ENCODE measurements around the genes GATC and UNC119B.

- PRO-cap = no peak
- RAMPAGE, long total RNA, 5 experiments = no peak in any of the 5 experiments
- RRBS = no CpG with 5 or more reads among the region's 7 CpGs
These were observed 61.9 kb downstream of the PRKAB1 start for GRCh38 chr12:119729814-119730194.

DNA sequence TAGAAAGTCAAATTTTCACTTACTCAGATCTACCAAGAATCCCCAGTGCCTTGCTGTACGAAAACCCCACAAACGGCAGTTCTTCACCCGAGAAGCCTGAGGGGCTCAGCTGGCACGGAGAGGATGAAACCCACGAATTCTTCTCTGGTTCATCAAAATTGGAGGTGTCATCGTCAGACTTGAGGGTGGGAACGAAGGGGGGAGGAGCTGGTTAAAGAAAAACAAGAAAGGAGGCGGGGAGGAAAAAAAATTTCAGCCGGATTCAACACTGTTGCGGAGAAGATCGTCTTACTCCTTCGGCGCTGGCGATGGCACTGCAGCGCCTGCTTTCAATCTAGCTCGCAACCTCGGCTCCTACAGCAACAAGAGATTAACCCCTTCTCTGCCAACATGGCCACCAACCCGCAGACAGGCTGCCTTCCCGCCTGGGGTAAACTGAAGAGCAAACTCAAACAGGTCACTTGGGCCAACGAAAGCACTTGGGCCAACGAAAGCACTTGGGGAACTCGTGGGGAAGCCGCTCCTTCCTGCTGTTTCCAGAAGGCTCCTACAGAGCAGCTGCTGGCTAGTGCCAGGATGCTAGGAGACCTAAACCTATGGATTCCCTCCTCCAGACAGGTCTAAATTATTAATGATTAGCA is 73.8 kb downstream of the CIT start:
- PRO-cap = no peak
- RAMPAGE, long total RNA, 5 experiments = no peak in any of the 5 experiments
- RRBS = no CpG with 5 or more reads among the region's 23 CpGs

DNA sequence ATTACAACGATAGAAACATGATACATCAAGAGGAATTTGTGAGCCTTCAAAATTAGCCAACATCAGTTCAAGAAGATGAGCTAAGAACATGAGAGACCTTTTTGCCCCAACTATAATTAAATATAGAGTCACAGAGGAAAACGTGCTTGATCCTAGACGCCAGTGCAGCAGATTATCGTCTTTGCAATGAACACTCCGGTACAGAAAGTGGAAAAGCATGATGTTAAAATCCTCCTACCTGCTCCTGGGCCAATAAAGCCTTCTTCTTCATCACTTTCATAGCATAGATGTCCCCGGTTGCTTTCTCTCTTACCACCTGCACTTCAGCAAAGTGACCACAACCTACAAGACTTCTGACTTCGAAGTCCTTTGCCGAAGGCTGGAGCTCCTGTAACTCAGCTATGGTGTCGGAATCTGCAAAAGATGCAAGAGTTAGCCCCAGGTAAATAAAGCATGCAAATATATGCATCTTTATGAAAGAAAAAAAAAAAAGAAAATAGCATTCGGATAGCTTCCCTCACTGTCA is 19.8 kb downstream of the CIT start:
- PRO-cap = no peak
- RAMPAGE, long total RNA, 5 experiments = start-site peak on the minus strand in 1 of 5 experiments, centred at position 457 of the sequence, 8 reads per replicate
- RRBS = 97% methylated on average over 2 of the region's 10 CpGs

- PRO-cap = no peak
- RAMPAGE, long total RNA, 5 experiments = no peak in any of the 5 experiments
- RRBS = no CpG with 5 or more reads among the region's 17 CpGs
These were observed 27.8 kb upstream of the RAB35 start for GRCh38 chr12:120144095-120144958.

GRCh38 chr12:120241287-120241975 is 24.1 kb downstream of the PXN start:
- PRO-cap = unidirectional peak, plus-strand start at chr12:120241702
- RAMPAGE, long total RNA, 5 experiments = no peak in any of the 5 experiments
- RRBS = no CpG with 5 or more reads among the region's 12 CpGs

DNA sequence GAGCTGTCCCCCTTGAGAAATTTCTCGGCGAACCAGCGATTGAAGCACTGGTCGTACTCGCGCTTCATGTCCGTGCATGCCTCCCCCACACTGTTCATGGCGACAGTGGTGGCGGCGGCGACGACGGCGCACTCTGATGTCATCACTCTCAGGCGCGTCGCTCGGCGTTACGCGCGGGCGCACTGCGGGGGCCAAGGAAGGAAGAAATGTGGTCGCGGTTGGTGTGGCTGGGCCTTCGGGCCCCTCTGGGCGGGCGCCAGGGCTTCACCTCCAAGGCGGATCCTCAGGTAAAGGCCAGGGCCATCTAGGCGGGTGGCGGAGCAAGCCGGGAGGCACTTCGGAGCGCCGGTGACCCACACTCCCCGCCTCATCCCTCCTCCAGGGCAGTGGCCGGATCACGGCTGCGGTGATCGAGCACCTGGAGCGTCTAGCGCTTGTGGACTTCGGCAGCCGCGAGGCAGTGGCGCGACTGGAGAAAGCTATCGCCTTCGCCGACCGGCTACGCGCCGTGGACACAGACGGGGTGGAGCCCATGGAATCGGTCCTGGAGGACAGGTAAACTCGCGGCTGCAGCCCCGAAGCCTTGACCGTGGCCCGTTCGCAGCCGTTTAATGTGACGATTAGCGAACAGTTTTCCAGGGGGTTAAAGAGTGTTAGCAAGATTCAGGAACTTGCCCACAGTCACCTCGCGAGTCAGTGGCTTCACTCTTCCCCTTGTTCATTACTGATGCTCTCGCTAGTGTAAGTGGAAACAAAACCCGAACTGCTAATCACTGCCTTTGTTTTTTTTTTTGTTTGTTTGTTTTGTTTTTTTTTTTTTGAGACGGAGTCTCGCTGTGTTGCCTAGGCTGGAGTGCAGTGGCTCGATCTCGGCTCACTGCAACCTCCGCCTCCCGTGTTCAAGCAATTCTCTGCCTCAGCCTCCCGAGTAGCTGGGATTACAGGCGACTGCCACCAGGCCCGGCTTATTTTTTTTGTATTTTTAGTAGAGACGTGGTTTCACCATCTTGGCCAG is at the start of gene GATC:
Gene GATC, plus strand, starts transcription at position 170 of the 1,015 bp plus-strand sequence.
- PRO-cap = bidirectional peak, plus-strand start at position 185 of the sequence, minus-strand start at position 98 of the sequence; unidirectional peak, minus-strand start at position 432 of the sequence
- RAMPAGE, long total RNA, 5 experiments = start-site peak on the plus strand in 3 of 5 experiments, centred at positions 176 to 191 of the sequence, 73 to 311 reads per replicate; start-site peak on the minus strand in 5 of 5 experiments, centred at positions 98 to 117 of the sequence, 53 to 412 reads per replicate
- RRBS = under 1% methylated on average over 13 of the region's 80 CpGs

GRCh38 chr12:120452947-120453482 is 6.8 kb downstream of the GATC start:
- PRO-cap = no peak
- RAMPAGE, long total RNA, 5 experiments = no peak in any of the 5 experiments
- RRBS = no CpG with 5 or more reads among the region's 3 CpGs

DNA sequence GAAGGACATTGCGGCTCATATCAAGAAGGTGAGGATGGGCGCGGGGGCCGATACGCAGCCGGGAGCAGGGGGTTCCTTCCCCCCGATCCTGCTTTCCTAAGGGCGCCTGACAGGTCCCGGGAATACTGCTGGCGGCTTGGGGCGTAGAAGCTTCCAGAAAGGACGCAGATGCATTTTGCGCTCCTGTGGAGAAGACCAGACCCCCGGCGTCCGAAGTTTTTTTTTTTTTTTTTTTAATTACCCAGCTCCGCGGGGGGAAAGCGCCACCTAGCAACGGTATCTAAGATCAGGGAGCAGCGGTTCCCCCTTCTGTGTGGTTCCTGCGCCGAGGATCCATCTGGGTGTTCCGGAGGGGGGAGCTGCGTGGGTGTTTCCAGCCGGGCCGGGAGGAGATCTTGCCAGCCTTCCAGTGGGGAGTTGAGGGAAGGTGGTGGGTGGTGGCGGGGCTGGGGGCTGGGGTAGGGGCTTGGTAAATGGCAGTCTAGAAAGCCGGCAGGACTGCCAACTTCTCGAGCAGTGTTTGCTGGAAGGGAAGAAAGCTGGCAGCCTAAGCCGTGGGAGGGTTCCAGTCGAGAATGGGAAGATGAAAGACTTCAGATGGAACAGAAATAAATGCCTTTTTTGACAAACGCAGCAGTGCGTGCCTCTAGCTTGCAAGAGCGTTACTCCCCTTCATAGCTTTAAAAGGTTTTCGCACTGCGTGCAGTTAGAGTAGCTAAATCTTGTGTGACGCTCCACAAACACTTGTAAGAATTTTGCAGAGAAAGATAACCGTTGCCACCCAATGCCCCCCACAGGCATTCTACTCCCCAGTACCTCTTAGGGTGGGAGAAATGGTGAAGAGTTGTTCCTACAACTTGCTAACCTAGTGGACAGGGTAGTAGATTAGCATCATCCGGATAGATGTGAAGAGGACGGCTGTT is 874 bp downstream of the DYNLL1 start:
- PRO-cap = bidirectional peak, plus-strand start at position 416 of the sequence, minus-strand start at position 339 of the sequence
- RAMPAGE, long total RNA, 5 experiments = no peak in any of the 5 experiments
- RRBS = 1% methylated on average over 10 of the region's 41 CpGs

GRCh38 chr12:120535145-120535614 is 1.0 kb downstream of the RNF10 start:
- PRO-cap = no peak
- RAMPAGE, long total RNA, 5 experiments = no peak in any of the 5 experiments
- RRBS = no CpG with 5 or more reads among the region's 7 CpGs

GRCh38 chr12:120570646-120571699 is 10.2 kb downstream of the POP5 start:
- PRO-cap = no peak
- RAMPAGE, long total RNA, 5 experiments = start-site peak on the plus strand in 2 of 5 experiments, at chr12:120570812-120571810 at its widest, 6 to 17 reads per replicate
- RRBS = no CpG with 5 or more reads among the region's 12 CpGs

DNA sequence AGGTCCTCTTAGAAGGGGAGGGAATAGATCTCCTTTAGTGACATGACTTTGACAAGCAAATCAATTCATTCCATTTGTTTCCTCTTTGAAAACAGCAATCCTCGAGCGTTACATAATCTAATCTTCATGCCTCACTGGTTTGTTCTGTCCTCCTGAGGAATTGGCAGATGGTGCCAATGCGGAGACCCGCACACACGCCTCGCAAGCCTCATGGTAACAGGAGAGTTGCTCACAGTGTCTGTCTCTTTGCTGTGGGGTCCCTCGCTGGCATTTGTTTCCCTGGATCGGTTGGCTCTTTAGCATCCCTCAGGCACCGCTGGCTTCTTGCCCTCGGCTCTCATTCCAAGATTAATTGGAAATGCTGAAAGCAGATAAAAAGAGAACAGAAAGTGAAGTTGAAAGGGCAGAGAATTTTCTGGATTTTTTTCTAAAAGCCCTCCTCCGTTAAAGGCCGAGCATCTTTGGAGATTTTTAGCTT is 10.3 kb upstream of the CABP1 start:
- PRO-cap = no peak
- RAMPAGE, long total RNA, 5 experiments = no peak in any of the 5 experiments
- RRBS = no CpG with 5 or more reads among the region's 12 CpGs

DNA sequence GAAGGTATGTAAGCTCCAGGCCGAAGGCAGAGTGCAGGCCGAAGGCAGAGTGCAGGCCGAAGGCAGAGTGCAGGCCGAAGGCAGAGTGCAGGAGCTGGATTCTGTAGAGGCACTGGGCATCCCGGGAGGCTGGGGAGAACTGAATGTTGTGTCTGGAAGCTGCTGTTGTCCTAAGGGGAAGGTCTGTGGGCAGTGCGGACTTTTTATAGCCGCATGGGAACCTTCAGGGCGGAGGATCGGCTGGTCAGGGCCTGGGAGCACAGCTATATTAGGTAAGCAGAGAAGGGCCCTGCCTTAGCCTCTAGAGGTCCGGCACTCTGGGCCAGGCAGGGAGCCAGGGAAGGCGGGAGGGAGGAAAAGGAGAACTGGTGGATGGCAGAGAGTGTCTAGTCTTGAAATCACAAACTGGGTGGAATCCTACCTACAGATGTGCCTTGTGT is 14.2 kb downstream of the CABP1 start:
- PRO-cap = no peak
- RAMPAGE, long total RNA, 5 experiments = no peak in any of the 5 experiments
- RRBS = 55% methylated on average over 2 of the region's 11 CpGs

- PRO-cap = no peak
- RAMPAGE, long total RNA, 5 experiments = start-site peak on the plus strand in 4 of 5 experiments, at chr12:120696245-120697018 at its widest, 6 to 53 reads per replicate
- RRBS = 80% methylated on average over 6 of the region's 16 CpGs
These were observed 9.5 kb downstream of the MLEC start for GRCh38 chr12:120696145-120697223.

- PRO-cap = unidirectional peak, plus-strand start at chr12:120710458; bidirectional peak, plus-strand start at chr12:120710927, minus-strand start at chr12:120710695
- RAMPAGE, long total RNA, 5 experiments = no peak in any of the 5 experiments
- RRBS = under 1% methylated on average over 28 of the region's 82 CpGs
These were observed at the start of gene UNC119B for GRCh38 chr12:120709873-120710832. Gene UNC119B (plus strand): TSS chr12:120710458.

- PRO-cap = no peak
- RAMPAGE, long total RNA, 5 experiments = no peak in any of the 5 experiments
- RRBS = no CpG with 5 or more reads among the region's 13 CpGs
These were observed 41.6 kb downstream of the ACADS start for GRCh38 chr12:120766912-120767868.

DNA sequence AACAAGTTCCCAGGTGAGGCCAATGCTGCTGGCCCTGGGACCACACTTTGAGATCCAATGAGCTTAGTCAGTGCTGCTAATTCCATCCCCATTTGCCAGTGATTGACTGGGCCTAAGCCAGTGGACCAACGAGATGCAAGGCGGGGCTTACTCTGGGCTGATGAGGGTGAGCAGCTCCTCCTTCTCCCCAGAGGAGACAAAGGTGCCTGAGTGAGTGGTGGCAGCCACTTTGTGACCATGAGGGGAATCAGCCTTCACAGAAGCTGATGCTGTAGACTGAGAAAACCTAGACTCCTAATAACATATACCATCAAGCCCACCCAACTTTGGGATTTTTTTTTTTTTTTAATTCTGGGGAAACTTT is 23.1 kb upstream of the HNF1A start:
- PRO-cap = no peak
- RAMPAGE, long total RNA, 5 experiments = no peak in any of the 5 experiments
- RRBS = no CpG with 5 or more reads among the region's 2 CpGs

GRCh38 chr12:121154820-121155358 is 22.2 kb downstream of the P2RX7 start:
- PRO-cap = no peak
- RAMPAGE, long total RNA, 5 experiments = no peak in any of the 5 experiments
- RRBS = no CpG with 5 or more reads among the region's 13 CpGs

- PRO-cap = no peak
- RAMPAGE, long total RNA, 5 experiments = no peak in any of the 5 experiments
- RRBS = no CpG with 5 or more reads among the region's 9 CpGs
These were observed 13.0 kb upstream of the P2RX4 start for GRCh38 chr12:121196841-121197444.

GRCh38 chr12:121214938-121215336 is 5.0 kb downstream of the P2RX4 start:
- PRO-cap = no peak
- RAMPAGE, long total RNA, 5 experiments = no peak in any of the 5 experiments
- RRBS = no CpG with 5 or more reads among the region's 4 CpGs

GRCh38 chr12:121217076-121217614 is 7.2 kb downstream of the P2RX4 start:
- PRO-cap = no peak
- RAMPAGE, long total RNA, 5 experiments = no peak in any of the 5 experiments
- RRBS = no CpG with 5 or more reads among the region's 9 CpGs

All from stomach (tissue), 7 donors.